ENCODE measurements around the genes PSG6, PSG7, KCNN4 and ZNF235.

- PRO-cap, result no peak
These were observed at the start of gene PSG6 for GRCh38 chr19:42917606-42918161. TSS of gene PSG6 (minus strand) at chr19:42917894.

GRCh38 chr19:42936993-42937508 is at the start of gene PSG7:
TSS of gene PSG7 (minus strand) at chr19:42937207.
- PRO-cap, result no peak

DNA sequence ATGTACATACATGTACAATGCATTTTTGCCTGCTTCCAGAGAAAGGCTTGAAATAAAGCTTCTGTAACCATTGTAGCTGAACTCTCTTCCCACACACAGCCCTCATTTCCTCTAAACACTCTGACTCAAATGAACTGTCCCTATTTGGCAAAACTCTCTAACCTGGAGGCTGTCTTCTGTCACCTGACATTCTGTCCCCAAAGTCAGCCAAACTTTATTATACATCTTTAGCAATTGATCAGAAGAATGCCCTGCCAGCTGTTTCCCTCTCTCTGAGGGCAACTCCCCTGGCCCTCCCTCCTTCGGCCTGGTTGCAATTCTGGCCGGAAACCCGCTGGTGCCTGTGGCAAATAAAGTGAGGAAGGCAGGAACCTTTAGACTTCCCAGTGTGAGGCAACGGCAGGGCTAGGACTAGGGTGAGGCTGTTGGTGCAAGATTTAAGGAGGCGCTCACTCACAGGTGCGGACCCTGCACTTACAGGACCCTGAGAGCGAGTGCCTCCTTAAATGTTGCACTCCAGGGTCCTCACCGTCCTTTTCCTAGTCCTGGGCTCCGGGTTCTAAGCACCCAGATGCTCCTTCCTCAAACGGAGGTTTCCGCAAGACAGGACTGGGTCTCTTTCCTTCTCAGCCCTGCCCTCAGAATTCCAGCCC is 1.6 kb downstream of the ETHE1 start:
- PRO-cap, result no peak

- PRO-cap, result no peak
These were observed 974 bp downstream of the ETHE1 start for GRCh38 chr19:43525894-43526559.

DNA sequence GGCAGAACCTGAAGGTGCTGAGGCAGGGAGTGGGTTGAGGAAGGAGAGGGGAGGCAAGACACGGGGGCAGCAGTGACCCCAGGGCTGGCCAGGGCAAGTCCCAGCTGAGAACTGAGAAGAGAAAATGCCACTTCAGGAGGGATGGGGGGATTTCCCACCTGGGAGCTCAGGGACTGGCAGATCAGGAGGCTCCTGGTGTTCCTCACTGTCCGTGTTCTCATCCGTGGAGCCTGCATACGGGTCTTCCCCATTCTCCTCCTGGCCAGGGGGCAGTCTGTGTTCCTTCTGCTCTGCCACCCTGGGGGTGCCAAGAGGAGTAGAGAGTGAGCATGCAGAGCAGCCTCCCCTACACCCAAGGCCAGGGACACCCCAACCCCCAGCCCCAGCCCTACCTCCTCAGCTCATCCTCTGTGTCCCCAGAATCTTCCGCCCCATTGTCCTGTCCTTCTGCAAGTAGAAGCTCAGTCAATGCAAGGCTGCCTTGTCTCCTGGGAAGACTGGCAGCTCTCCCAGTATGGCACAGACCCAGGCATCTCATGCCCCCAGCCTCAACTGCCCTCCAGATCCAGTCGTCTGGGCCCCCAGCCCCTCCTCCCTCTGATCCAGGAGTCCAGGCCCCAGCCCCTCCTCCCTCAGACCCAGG is 12.8 kb downstream of the ZNF575 start:
- PRO-cap, result no peak

- PRO-cap, result no peak
These were observed 9.6 kb downstream of the PLAUR start for GRCh38 chr19:43660261-43660876.

DNA sequence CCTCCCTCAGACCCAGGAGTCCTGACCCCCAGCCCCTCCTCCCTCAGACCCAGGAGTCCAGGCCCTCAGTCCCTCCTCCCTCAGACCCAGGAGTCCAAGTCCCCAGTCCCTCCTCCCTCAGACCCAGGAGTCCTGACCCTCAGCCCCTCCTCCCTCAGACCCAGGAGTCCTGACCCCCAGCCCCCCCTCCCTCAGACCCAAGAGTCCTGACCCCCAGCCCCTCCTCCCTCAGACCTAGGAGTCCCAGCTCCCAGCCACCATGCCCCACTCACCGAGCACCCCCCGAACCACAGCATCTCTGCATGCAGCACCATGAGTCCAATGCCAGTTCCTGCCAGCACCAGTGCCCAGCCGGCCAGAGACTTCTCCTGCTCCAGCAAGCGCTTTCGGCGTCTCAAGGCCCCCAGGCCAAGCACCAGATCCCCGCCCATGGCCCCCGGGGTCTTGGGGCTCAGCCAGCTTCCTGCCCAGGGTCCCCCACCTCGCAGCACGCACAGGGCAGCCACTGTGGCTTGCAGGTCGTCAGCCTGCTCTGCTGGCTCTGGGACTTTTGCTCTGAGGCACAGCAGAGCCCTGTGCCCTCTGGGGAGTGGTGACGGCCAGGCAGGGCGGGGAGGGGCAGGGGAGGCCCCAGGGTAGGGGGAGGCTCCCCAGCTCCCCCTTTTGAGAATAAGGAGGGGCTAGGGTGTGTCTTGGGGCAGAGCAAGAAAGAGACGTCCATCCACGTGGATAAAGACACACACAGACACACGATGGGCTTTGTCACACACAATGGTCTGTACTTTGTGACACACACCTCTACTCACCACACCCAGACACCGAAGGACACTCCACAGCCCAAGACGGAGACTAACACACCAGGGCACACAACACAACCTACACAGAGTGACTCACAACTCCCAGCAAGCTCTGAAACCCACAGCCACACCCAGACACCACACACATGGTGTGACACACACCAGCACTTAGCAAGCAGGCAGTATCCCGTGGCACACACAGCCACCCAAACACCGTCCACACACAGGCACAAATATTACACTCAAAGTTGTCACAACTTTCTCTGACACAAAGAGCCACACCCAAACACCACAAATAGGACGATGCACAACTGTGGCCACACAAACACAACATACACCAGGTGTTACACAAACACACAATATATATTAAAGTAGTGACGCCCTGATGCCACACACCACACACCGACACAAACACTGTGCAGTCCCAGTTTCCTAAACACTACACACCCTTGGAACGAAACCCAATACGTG is at the start of gene KCNN4:
Gene KCNN4 (minus strand): TSS at position 543 of the 1,268 bp plus-strand sequence.
- PRO-cap, result bidirectional peak, plus-strand start at position 672 of the sequence, minus-strand start at position 534 of the sequence

DNA sequence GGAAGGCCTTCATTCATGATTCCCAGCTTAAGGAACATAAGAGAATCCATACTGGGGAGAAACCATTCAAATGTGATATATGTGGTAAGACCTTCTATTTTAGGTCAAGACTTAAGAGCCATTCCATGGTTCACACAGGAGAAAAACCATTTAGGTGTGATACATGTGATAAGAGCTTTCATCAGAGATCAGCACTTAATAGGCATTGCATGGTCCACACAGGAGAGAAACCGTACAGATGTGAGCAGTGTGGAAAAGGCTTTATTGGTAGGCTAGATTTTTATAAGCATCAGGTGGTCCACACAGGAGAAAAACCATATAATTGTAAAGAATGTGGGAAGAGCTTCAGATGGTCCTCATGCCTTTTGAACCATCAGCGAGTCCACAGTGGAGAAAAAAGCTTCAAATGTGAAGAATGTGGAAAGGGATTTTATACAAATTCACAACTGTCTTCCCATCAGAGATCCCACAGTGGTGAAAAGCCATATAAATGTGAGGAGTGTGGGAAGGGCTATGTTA is 6.0 kb upstream of the ZNF230 start:
- PRO-cap, result no peak

GRCh38 chr19:44100460-44101200 is 6.5 kb downstream of the ZNF224 start:
- PRO-cap, result no peak

DNA sequence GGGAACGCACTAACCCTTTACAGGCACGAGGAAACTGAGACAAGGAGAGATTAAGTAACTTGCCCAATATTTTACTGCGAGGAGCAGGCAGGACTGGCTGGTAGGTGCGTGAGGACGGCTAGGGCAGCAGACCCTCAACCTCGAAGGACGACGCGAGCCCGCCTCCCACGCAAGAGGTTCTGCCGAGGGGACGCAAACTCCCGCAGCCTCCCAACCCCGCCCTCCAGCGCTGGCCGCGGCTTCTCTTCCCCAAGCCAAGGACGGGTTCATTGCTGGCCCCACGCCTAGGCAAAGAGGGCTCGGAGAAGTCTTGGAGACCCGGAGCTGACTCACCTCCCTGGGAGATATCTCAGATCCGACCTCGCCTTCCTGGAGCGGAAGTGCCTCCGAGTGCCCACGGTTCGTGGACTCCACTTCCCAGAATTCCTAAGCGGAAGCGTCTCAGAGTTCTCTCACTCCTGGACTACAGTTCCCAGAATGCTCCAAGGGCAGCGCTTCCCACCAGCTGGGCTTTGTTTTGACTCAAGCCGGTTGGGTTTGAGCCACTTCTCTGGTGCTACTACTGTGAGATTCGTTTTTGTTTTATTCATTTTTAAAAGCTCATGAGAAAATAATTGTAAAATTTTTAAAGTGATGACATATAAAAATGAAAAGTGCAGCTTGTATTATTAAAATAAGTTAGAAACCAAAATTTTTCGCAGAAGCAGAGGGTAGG is at the start of gene ZNF235:
Gene ZNF235 (minus strand): TSS at position 388 of the 715 bp plus-strand sequence.
- PRO-cap, result no peak

DNA sequence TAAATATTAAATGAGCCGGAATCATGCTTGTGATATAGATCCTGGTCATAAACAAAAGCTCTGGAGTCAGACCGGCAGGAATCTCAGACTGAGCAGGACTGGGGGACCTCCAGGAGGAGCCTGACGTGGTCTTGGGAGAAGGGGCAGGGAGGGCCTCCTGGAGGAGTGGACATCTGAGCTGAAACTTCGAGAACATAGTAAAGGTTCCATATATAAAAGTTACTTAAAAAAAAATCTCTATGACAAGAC is 353 bp upstream of the CEACAM20 start:
- PRO-cap, result no peak

GRCh38 chr19:44592094-44592841 is 21.1 kb upstream of the IGSF23 start:
- PRO-cap, result no peak

DNA sequence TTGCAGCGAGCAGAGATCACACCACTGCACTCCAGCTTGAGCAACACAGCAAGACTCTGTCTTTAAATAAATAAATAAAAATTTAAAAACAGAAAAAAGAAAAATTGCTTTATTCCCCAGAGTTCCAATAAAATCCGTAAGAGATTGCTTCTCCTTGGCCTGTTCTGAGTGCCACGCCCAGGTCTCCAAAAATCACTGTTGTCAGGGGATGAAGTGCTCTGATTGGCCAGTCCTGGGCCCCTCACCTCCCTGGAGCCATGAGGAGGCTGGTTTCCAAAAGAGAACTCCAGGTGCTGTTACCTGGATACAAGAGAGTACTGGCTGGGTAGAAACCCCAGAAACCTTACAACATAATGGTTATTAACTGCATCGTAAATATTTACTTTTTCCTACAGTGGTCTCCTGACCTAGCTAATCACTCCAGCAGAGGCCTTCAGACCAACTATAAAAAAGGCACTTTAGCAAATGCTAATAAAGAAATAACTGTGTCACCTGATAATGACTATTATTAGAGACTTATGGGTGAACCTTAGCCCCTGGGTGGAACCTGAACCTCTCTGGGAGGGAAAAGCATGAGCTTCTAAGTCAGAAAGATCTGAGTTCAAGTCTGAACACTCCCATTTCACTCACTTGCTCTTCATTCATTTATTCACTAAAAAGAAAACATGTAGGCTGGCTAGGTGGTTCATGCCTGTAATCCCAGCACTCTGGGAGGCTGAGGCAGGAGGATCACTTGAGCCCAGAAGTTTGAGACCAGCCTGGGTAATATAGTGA is 1.5 kb upstream of the IGSF23 start:
- PRO-cap, result no peak

DNA sequence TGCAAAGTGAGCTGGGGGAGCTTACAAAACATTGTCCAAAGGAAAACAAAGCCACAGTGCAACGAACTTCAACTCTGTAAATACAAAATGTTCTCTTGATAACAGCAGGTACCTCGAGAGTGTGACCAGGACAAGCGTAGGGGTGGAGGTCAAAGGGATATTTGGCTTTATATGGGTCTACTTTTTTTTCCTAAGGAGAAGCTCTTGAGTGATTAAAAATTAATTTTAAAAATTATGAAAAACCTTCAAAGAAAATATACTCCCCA is 2.6 kb downstream of the IGSF23 start:
- PRO-cap, result no peak

DNA sequence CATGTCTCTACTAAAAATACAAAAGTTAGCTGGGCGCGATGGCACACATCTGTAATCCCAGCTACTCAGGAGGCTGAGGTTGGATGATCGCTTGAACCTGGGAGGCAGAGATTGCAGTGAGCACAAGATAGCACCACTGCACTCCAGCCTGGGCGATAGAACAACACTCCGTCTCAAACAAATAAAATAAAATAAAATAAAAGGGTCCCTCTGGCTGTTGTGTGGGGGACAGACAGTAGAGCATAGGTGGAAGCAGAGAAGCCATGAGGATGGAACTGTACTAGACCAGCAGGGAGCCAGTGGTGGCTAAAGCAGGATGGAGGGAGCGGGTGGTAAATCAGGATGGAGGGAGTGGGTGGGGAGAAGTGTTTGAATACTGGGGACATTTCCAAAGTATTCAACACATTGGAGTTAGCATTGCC is 7.2 kb downstream of the BCL3 start:
- PRO-cap, result no peak

DNA sequence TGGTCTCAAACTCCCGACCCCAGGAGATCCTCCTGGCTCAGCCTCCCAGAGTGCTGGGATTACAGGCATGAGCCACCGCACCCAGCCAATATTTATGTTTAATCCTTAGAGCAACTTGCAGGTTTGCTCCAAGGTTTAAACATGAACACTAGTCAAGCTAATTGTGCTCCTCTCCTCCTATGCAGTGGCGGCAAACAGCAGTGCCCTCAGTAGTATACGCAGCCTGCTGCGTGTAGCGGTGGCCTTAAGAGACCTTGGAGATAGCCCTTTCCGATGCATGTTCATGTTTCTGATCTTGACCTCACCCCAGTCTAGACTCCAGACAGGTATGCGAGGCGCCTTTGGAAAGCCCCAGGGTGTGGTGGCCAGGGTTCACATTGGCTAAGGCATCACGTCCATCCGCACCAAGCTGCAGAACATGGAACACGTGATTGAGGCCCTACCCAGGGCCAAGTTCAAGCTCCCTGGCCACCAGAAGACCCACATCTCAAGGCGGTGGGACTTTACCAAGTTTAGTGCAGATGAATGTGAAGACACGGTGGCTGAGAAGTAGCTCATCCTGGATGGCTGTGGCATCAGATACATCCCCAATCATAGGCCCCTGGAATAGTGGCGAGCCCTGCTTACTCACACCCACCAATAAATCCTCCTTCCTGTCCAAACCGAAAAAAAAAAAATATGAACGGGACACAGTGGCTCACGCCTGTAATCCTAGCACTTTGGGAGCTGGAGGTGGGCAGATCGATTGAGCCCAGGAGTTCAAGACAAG is 12.7 kb upstream of the CBLC start:
- PRO-cap, result no peak

DNA sequence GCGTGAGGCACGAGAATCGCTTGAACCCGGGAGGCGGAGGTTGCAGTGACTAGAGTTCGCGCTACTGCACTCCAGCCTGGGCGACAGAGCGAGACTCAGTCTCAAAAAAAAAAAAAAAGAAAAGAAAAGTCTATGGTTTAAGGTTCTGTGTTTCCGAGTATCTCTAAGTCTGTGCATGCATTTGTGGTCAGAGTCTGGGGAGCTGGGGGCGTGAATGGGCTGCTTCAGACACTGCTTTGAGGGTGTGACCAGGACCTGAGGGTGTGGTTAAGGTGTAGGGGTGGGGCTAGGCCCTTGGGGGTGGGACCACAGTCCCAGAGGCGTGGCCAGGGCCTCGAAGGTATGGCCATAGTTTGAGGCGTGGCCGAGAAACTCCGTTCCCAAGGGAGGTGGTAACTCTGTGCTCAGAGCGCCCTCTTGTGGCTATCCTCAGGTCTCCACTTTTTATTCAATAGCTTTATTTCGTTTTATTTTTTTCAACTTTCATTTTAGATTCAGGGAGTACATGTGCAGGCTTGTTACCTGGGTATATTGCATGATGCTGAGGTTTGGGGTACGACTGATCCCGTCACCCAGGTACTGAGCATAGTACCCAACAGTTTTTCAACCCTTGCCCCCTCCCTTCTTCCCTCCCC is 7.1 kb upstream of the CBLC start:
- PRO-cap, result no peak

DNA sequence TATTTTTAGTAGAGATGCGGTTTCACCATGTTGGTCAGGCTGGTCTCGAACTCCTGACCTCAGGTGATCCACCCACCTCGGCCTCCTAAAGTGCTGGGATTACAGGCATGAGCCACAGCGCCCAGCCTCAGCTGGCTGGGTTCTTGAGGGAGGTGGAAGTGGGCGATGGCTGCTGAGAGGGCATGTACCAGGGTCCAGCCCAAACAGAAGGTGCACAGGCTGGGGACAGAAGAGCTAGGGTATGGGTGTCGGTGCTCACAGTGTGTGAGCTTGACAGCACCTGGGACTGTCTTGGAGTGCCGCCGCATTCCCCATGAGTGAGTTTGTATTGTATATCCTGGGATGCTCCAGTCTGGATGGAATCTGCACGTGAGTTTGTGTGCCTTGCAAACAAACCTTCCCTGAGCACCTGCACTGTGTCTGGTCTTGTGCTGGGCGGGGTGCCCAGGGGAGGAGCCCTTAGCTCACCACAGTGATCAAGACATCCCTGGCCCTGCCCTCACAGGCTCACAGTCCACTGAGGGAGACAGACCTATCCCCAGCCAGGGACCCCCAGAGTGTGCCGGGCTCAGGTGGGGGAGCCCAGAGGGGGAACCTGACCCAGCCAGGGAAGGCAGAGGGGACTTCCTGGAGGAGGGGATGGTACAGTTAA is 1.9 kb upstream of the BCAM start:
- PRO-cap, result no peak

- PRO-cap, result no peak
These were observed 2.0 kb downstream of the NECTIN2 start for GRCh38 chr19:44848113-44848578.

- PRO-cap, result no peak
These were observed 13.3 kb downstream of the APOC1 start for GRCh38 chr19:44927692-44928200.